Astrocyte (in vitro differentiated cells and primary cell): ENCODE measurements around a stretch of chr20.

GRCh38 chr20:32062548-32063327 lies 10.7 kb downstream of the HCK start:
- PRO-cap = no peak
- RRBS, 2 experiments = no CpG with 5 or more reads among the region's 11 CpGs

DNA sequence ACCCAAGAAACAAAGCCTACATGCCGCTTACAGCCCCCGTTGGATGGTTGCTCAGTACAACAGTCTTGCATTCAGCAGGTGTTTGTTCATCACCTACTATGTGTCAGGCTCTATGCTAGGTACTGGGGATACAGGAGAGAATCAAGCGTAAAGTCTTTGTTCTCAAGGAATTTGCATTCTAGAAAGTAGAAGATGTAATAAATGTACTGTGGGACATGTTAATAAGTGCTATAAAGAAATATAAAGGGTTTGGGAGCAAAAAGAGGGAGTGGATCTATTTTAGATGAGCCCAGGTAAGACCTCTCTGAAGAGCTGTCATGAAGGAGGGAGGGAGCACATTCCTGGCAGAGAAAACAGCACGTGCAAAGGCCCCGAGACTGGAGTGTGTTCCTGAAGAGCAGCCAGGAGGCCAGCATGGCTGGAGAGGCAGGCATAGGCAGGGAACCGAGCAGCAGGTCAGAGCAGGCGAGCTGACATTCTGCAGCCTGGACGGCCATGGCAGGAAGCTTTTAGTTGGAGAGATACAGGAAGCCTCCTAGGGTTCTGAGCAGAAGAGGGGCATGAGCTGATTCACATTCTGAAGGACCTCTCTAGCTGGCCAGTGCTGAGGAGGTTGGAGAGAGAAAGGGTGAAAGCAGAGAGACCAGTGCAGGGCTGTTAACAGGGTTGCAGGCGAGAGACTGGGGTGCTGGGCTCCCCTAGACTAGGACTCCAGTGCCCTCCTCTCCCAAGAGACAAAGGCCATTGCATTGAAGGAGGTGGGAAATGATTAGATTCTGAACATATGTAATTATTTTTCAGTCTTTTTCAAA lies 29.6 kb downstream of the POFUT1 start:
- PRO-cap = no peak
- RRBS, 2 experiments = no CpG with 5 or more reads among the region's 9 CpGs

- PRO-cap = no peak
- RRBS, 2 experiments = no CpG with 5 or more reads among the region's 13 CpGs
These were observed 23.9 kb upstream of the ASXL1 start for GRCh38 chr20:32333956-32334964.

DNA sequence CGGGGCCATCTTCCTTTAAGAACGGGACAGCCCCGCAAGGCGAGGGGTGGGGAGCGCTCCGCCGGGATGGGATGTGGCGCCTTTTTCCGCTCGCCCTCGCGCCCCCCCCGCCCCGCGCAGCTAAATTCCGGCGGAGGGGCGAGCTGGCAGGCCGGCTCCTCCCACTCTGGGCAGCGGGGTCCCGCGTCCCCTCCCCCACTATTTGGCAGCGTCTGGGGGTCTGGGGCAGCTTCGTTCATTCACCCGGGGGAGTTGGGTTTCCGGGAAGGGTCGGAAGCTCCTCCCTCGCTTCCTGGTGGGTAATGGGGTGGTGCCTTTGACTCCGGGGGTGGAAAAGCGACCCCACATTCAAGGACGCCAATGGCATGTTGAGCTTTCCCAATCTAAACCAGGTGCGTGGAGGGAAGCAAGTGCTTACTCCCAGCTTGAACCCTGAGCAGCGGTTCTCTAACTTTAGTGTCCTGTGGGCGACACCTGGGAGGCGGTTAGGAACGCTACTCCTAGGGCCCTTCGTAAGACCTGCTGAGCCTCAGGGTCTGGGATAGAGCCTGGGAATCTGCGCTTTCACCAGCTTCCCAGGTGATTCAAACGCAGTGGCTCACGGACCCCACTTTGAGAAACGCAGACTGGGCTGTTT lies 930 bp downstream of the ASXL1 start:
- PRO-cap = unidirectional peak, plus-strand start at position 456 of the sequence
- RRBS, 2 experiments = 1 to 2% methylated on average over 20 of the region's 41 CpGs

DNA sequence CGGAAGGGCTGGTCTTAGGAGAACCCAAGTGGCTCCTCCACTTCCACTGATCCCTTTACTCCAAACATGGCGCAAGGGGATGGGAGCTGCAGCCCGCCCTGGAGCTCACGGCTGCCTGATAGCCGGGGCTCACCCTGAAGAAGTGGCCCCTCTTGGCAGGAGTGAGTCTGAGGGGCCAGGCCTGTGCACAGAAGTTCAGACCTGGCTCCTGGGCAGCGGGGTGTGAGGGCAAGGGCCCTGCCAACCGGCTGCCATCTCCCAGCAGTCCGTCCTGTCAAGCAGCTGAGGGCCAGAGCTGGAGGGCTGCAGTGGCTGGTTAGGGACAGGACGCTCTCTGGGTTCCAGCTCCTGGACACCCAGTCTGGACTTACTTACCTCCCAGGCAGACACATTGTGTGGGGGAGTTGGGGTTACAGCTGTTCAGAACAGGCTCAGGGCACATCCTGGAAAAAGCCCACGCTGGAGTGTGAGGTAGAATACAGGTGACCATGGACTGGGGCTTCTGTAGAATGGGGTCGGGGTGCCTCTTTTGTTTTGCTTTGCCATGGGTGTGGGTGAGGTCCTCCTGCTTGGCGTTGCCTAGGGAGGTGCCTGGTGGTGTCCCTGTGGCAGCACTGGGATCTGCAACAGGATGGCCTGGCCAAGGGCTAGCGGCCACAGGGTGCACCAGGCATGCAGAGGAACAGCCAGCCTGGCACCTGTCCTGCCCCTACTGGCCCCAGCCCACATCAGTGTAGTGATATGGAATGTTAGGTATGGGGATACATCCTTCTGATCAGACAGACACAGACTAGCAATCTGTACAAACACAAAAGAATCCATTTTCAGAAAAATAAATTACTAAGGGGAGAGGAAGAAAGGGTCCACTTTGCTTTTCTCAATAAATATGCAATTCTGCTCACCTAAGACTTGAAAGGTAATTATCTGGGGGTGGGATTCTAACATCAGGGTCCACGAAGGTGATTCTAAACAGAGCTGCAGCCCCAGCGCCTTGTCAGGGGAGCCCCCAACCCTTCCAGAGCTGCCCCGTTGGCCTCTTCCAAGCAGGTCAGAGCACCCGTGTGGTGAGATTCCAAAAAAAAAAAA lies 88.5 kb downstream of the ASXL1 start:
- PRO-cap = no peak
- RRBS, 2 experiments = 67% methylated on average over 6 of the region's 17 CpGs; no CpG with 5 or more reads in 1 of the 2 experiments

- PRO-cap = no peak
- RRBS, 2 experiments = no CpG with 5 or more reads among the region's 10 CpGs
These were observed 90.9 kb downstream of the ASXL1 start for GRCh38 chr20:32448771-32449594.

- PRO-cap = no peak
- RRBS, 2 experiments = 29 to 67% methylated on average over 1 to 8 of the region's 29 CpGs
These were observed 111.8 kb downstream of the NOL4L start for GRCh38 chr20:32473058-32473922.

DNA sequence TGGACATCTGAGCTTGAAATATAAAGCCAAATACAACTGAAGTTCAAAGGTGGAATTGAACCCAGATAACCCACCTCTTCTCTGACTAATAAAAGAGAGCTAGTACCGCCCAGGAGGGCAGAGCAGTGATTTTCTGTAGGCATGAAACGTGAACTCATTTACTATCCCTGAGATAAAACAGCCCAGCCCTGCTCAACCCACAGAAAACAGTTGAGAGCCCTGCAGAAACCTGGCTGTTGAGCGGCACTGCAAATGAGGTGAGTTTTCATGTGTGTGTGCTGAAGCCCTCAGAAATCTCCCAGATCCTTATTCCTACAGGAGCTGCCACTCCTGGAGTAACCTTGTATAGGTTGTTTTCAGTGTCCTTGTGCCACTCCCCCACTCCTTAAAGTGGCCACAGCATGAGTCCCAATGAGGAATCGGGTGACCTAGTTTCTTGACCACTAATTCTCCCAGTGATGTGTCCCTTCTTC lies 99.2 kb downstream of the NOL4L start:
- PRO-cap = no peak
- RRBS, 2 experiments = no CpG with 5 or more reads among the region's 4 CpGs

DNA sequence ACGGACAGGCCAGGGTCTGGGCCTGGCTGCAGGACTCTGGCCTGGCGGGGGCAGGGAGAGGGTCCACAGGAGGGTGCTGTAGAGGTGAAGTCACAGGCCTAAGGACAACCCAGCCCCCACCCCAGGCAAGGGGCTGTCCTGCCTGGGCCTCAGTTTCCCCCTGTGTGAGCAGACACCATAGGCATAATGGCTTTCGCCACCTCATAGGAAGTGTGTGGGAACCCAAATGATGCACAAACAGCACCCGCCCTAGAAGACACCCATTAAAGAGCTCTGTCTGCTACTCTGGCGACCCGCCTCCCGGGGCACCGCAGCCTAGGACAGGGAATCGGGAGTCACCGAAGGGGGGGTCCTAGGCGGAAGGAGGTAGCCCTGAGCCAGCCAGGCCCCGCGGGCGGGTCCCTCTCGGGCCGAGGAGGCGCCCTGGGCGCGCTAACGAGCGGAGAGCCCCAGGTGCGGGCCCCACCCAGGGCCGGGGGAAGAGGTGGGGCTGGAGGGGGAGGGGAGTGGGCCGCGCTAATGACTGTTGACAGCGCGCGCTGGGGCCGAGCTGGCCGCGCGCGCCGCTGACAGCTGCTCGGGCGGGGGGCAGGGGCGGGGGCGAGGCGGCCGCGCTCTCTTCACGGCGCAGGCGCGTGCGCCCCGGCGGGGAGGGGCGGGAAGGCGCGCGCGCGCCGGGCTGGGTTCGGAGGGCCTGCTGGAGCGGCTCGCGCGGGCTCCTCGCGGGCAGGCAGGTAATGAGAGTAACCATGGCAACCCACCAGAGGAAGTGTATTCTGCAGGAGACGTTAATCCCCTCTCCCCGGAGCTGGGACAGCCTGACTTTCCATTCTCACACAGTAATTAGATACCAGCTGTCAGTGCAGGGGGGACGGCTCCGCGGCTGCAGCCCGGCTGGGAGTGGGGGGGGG lies 49.0 kb downstream of the NOL4L start:
- PRO-cap = no peak
- RRBS, 2 experiments = under 1 to 2% methylated on average over 5 to 9 of the region's 68 CpGs

DNA sequence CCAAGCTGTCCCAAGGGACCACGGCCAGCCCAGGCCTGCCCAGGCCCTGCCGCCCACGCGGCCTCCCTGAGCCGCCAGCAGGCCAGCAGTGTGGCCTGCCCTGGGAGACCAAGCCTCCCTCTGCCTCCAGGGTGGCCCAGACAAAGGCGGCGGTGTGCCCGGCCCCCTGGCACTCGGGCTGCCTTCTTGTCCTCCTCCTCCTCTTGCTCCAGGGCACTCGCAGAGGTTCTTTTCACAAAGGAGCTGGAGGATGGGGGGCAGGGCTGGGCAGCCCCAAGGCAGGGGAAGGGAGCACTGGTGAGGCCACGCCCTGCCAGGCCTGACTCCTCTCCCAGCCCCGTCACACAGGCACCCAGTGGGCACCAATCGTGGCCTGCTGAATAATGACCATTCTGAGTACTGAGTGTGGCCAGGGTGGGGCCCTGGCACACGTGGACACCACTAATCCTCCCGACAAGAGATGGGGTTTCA lies 25.3 kb downstream of the NOL4L start:
- PRO-cap = no peak
- RRBS, 2 experiments = no CpG with 5 or more reads among the region's 15 CpGs

DNA sequence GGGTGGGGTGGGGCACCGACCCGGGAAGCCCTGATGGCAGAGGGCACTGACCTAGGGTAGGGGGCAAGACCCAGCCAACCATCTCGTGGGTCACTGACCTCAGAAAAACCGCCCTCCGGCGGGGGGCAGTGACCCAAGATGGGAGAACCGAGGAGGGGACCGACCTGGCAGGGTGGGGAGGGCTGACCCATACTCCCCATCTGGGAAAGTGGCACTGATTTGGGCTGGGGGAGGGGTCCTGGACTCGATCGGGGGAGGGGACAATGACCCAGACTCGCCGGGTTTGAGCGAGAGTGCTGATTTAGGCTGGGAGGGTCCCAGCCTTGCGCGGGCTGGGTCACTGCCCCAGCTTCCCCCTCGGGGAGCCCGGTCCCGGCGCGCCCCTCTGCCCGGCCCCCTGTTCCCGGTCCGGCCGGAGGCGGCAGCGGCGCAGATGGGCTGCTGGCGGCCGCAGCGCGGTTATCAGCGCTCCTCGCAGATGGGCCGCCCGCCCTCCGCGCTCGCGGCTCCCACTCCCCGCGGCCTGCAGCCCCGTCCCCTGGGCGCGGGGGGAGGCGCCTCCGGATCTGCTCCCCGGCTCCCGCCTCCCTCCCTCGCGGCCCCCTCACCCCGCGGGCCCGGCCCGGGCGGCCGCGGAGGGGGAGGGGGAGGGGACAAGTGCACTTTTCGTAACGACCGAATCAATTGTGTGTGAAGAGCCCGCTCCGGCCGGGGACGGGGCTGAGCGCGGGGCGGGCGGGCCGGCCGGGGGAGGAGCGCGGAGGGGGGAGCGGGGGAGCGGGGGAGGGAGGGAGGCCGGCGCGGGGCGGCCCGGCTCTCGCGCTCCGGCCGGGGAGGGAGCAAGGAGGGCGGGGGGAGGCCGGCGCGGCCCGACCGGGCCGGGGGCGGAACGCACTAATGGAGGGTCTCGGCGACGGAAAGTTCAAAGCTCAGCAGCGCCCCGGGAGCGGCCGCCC lies 2.2 kb downstream of the NOL4L start:
- PRO-cap = no peak
- RRBS, 2 experiments = 6% methylated on average over 36 of the region's 99 CpGs

DNA sequence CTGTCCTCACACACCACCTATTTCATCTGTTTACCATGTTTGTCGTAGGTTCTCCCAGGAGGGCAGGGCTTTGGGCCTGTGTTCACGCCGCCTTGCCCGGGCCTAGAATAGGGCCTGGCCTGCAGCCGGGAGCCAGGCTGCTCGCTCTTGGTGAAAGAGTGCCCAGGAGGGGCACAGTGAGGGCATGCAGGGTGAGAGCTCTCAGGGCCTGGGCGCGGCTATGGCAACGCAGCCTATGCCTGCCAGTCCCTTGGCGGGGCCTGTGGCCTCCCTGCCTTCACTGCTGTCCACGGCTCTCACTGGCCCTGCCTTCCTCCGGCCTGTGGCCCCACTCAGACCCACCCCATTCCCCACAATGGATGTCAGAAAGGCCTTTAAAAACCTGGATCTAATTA lies 22.6 kb upstream of the NOL4L start:
- PRO-cap = no peak
- RRBS, 2 experiments = 36% methylated on average over 1 of the region's 12 CpGs; no CpG with 5 or more reads in 1 of the 2 experiments

DNA sequence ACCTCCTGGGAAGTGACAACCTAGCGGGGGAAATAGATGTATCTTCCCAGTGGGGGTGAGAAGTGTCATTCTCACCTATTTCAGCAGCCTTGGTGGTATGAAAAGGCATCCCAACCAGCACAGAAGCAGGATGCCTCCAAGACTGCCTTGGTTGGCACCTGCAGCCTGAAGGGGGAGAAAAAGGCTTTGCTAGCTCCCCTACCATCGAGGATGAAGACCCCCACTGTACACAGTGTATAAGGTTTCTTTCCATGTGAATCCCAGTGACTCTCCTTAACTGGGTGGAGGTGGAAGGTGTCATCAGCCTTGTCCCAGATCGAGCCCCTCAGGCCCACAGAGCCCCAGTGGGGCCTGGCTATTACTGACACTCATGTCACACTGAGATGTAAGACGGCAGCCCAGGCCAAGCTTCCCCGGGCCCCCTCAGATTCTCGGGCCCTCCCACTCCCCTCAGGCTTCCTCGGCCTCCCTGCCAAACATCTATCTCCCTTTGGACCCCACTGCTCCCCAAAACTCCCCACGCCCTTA lies 802 bp downstream of the COMMD7 start:
- PRO-cap = no peak
- RRBS, 2 experiments = no CpG with 5 or more reads among the region's 8 CpGs

- PRO-cap = no peak
- RRBS, 2 experiments = 2% methylated on average over 10 to 18 of the region's 24 CpGs
These were observed 568 bp downstream of the DNMT3B start for GRCh38 chr20:32762816-32763090.

DNA sequence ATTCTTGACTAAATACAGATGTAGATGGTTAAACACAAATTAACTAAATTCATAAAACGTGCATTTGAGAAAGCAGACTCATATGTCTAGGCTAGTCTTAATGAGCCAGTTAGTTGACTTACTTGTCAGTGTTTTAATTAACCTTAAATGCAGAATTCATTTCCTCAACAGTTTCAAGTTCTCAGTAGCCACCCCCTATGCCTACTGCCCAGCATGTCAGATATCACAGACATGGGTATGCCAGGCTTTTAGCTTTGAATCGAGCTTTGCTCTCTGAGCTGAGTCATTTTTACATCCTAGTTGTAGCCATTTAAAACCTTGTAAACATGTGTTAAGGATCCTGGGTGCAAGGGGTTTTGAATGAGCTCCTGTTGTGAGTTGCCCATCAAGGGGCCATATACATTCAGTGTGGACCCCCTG lies 24.9 kb upstream of the MAPRE1 start:
- PRO-cap = no peak
- RRBS, 2 experiments = no CpG with 5 or more reads among the region's 2 CpGs

GRCh38 chr20:32855383-32855949 lies 3.3 kb upstream of the EFCAB8 start:
- PRO-cap = no peak
- RRBS, 2 experiments = no CpG with 5 or more reads among the region's 7 CpGs

GRCh38 chr20:32859037-32859414 lies 303 bp downstream of the EFCAB8 start:
- PRO-cap = no peak
- RRBS, 2 experiments = no CpG with 5 or more reads among the region's 5 CpGs

DNA sequence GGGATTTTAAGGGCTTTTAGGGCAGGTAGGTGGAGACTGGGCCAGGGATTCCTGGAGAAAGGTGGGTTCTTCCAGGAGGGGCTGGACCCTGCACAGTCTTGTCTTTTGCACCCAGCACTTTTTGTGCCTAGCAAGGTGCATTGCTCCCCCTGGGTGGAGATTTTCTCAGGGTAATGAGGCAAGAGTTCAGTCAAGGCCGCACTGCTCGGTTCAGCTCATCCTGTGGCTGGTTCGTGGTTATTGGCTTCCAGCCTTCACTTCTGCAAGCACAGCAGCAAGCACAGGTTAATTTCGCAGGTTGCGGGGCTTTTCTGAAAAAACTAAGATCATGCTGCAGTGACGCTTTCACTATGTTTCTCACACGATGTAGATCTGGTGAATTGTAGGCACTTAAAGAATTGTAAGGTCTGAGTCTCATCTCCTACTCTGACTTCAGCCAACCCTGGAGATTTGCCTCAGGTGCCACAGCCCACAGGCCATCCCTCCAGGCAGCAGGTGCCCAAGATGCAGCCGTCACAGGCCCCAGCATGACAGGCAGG lies 37.2 kb downstream of the SUN5 start:
- PRO-cap = no peak
- RRBS, 2 experiments = no CpG with 5 or more reads among the region's 8 CpGs

DNA sequence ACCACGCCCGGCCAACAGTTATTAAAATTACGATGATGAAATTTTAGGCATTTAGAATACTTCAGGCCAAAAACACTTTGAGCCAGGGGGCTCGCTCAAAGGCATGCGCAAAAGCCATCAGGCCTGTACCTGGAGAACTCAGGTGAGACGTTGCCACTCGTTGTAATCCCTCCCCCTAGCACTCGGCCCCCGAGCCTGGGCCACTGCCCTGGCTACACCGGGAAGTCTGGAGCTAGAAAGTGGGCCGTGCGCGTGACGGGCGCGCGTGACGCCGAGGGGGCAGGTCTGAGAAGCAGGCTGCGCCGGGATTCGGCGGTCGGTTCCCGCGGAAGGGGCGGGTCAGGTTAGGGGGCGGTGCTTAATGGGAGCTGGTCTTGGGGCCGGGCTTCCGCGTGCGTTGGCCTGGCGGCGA lies 283 bp upstream of the CBFA2T2 start:
- PRO-cap = bidirectional peak, plus-strand start outside the sequence, minus-strand start at position 241 of the sequence
- RRBS, 2 experiments = 1% methylated on average over 21 of the region's 34 CpGs

- PRO-cap = no peak
- RRBS, 2 experiments = no CpG with 5 or more reads among the region's 12 CpGs
These were observed 14.4 kb upstream of the C20orf144 start for GRCh38 chr20:33647524-33648425.